Retinal pigment epithelial cell (primary cell): ENCODE results near the gene C1orf116.

DNA sequence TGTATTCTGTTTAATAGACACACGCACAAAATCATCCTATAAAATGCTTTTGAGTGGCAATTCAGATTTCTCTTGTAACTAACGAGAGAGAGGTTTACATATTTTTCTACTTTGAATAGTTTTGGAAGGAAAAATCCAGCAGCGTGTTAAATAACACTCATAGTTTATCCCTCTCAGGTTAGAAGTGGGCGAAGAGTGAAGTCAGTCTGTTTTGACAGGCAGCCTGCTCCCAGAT lies 2.4 kb downstream of the MAPKAPK2 start:
- RRBS: no CpG with 5 or more reads among the region's 4 CpGs

DNA sequence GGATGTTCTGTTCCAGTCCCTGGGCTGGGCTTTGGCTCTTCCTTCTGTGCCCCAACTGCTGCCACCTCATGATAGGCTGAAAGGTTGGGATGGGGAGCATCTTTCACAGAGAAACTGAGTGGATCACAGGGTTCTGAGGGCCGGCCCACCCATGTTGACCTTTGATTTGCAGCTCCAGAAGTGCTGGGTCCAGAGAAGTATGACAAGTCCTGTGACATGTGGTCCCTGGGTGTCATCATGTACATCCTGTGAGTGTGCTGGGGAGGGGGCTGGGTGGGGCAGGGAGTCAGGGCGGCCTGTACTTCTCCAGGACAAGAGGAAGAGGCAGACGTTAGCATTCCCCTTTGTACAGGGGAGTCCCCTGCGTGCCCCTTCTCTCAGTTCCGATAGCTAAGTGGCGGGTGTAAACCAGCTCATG lies 40.0 kb upstream of the IL19 start:
- RRBS: no CpG with 5 or more reads among the region's 6 CpGs

DNA sequence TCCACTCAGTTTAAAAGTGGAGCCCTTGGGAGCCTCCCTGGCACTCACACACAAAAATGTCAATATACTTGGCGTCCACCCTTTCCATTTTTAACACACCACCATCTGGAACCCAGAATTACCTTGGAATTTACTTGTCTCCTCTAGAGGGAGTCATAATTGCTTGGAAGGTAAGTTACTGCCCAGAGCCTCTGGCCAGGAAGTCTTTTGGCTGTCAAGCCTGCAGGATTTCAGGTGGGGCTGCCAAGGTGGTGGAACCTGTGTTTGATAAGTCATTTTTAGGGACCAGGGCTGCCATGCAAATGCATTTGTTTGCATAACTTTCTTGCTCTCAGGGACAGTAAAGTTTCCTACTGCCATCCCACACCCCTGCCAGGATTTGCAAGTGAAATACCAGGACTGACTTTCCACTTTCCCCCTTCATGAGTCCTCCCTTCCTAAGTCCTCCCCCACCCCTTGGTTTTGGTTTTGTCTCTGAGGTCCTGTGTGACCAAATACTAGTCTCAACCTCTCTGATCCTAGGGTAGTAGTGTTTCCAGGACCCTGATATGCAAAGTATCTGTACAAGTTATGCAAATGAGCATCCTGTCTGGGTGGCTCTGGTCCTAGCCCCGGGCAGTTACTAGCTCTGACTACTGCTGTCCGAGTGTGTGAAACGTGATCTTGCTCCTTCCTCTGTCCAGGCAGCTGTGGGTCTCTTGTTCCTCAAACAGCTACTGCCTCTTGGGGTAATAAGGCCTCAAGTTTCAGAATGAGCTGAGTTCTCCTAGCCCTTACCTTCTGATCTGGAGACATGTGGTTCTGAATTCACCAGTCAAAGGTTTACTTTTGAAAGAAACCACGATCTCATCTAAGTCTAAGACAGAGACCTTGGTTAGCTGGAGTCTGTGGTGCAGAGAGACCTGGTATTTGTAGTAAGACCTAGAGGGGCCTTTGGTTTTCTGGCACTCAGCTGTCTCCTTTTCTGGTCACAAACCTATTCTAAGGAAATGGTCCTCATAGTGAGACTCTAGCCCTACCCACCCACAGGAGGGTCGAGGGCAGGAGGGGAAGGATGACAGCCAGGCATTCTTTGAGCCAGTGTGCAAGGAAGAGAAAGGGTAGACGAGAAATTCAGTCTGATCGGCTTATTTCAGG lies 31.2 kb upstream of the IL19 start:
- RRBS: no CpG with 5 or more reads among the region's 8 CpGs

DNA sequence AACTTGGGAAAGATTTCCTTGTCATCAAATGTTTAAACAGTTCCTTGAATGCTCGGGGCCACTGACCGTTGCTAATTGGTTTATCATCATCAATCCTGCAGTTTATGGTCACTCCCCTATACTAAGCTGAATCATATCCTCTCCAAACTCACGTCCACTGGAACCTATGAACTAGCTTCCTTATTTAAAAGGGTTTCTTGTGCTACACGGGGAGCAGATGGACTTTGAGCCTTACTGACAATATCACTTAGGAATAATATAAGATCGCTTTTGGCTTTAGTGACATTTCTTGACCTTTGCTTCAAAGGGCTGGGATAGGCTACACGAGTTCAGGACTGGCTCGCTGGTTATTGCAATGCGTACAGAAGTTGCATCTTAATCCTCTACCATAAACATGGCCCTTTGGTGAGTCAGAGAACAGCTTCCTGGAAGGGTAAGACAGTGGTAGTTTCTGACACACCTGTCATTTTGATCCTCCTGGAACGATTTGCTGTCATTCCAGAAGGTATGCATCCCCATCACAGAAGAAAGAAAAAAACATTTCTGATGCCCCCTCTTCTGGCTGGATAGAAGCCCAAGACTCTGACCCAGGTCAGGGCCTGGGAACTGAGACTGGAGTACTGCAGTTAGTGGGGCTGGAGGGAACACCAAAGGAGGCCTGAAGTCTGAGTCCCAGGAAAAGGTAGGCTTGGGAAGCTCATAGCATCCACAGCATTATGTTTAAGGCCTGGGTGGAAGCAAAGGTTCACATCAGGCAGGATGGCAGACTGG lies 5.6 kb upstream of the FCMR start:
- RRBS: no CpG with 5 or more reads among the region's 9 CpGs

GRCh38 chr1:206932325-206932600 lies 10.5 kb upstream of the FCMR start:
- RRBS: no CpG with 5 or more reads among the region's 7 CpGs

DNA sequence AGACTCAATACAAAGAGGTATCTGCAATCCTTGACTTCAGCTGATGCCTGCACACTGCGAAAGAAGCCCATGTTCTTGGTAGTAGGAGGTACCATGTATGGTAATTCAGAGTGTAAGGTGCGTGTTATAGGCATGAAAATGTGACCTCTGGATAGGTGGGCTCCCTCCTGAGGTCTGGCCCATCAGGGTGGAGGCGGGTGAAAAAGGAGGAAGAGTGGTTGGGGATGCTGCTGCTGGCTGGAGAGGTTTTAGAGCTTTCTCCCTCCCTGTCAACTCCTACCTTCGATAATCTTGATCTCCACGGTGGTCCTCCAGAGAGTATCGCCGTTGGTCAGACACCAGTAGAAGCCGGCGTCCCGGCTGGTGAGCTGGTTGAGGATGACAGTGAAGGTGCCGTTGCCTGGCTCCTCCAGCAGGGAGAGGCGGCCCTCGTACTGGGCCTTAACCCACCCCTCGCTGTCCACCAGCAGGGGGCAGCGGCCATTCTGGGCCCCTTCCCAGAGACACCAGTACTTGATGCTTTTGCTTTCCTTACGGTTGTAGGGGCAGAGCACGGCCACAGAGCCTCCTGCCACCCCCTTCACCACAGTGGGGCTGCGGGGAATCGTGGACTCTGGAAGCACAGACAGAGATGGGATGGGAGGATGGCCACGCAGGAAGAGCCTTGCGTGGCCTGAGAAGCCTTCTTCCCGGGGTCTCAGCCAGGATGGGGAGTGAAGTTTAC lies 10.9 kb downstream of the PIGR start:
- RRBS: no CpG with 5 or more reads among the region's 22 CpGs

DNA sequence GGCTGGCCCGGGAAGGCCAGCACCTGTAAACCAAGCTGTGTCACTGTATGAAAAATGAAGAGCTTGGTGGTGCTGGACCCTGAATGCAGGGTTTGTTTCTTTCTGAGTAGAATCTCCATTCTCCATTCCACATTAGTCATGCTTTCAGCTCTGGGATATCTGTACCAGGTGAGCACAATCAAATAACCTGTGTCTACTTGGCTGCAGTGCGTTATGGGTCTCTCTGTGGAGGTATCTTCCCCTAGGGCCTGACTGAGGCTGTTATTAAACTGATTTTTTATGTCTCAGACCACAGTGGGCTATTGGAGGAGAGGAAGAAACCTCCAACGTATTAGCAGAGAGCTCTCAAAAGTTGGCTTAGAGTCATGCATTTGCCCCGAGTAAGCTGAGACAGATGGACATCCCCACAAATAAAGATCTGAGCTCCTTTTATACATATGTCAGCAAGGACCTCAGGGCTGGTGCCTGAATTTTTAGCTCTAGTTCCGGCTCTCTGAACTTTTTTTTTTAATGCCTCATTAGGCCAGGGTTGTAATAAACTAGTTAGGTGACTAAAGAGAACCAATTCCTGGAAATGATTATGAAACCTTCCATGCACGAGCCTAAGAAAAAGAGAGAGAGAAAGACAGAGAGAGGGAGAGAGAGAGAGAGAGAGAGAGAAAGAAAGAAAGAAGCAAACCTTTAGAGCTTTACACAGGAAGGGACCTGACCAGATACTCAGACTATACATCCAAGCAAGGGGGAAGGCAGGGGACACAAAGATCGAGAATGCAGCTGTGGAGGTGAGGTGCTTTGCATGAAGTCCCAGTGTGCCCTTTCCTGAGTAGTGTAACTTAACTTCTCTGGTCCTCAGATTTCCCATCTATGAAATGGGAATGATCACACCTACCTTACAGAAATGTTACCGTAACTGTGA lies 8.3 kb upstream of the PIGR start:
- RRBS: no CpG with 5 or more reads among the region's 8 CpGs

- RRBS: no CpG with 5 or more reads among the region's 5 CpGs
Observed at GRCh38 chr1:207021006-207021215, 11.6 kb downstream of the C1orf116 start.

DNA sequence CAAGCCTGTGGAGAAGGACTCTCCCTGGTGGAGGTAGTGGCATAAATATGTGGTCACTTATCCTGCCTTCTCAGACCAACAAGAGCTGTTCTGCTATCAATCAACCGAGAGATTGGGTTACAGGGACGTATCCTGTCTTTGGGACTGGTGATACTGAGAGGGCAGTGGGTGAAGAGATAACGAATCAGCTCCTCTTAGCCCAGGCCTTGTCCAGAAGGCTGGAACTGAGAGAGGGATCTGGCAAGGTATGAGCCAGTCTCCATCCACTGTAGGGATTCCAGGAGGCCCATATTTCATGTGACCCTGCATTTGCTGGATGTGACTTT lies 11.4 kb downstream of the C1orf116 start:
- RRBS: no CpG with 5 or more reads among the region's 3 CpGs

DNA sequence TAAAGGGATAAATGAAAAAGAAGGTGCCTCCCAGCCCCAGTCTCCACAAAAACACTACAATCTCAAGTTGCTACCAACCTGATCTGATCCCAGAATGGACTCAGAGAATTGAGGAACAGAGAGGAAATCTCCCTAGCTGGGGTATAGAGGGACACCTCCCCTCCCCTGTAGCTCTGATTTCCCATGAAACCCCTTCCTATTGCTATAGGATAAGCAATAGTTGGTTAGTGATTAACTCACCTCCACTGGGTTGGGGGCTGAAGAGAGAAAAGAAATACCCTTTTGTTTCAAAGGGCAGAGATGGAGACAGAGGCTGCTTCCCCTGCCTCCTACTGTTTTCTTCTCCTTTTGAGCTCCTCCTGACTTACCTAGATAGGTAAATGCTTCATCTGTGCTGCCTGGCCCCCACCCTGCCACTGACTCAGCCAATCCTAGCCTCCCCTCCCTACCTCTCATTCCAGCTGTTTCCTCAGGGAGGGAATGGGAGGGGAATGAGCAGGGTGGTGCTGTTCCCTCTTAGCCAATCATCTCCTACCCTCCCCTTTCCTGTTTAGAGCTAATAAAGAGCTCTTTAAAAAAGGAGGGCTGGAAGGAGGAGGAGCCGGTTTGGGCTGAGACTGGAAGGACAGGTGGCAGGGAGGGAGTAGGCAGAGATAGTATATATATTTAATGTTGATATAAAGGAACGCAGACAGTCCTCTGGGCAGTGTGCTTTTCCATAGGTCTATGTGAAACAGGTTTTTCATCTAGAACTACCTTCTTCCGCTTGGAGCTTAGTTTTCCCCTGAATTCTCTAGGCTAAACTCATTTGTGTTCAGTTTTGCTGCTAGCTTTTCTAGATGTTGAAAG lies at the start of gene C1orf116:
Gene C1orf116, minus strand, starts transcription at position 418 of the 849 bp plus-strand sequence.
- RRBS: no CpG with 5 or more reads among the region's 3 CpGs

DNA sequence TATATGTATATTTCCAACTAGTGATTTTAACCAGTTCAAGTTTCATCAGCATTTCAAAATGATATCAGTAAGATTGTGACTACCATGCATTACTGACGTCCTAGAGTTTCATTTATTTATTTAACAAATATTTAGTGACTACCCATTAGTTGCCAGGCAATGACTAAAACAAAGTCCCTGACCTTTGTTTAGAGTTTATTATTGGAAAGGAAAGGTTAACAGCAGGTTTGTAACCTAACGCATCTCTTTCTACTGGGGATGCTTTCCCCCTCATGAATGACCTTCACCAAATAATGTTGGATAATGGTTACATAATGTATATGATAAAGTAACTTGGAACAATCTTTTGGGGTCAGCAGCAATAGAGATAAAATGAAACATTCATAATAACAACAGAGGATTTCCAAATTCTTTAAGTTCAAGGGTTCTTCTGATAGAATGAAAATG lies 7.5 kb upstream of the C4BPB start:
- RRBS: no CpG with 5 or more reads among the region's 2 CpGs

DNA sequence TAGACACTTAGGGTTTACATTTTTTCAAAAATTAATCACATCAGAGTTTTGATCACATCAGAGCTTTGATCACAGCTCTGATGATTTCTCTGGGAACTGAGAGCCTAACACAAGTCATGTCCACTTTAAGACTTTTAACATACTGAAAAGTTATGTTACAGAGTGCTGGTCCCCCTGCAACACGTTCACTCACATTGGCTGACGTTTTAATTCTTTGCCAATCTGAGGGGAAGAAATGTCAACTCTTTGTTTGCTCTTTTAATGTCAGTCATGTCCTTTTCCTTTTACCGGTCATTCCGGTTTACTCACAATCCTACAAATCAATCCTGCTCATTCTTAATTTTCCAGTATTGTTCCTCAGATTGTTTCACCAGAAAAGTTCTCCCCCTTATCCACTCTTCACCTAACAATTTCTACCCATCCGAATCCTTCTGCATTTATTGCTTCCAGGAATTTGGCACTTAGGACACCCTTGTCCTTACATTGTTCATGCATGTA lies 956 bp upstream of the CD46 start:
- RRBS: no CpG with 5 or more reads among the region's 5 CpGs

- RRBS: no CpG with 5 or more reads among the region's 10 CpGs
Observed at GRCh38 chr1:207753835-207755018, 2.4 kb downstream of the CD46 start.

GRCh38 chr1:207810795-207811458 lies 59.1 kb downstream of the CD46 start:
- RRBS: no CpG with 5 or more reads among the region's 8 CpGs

DNA sequence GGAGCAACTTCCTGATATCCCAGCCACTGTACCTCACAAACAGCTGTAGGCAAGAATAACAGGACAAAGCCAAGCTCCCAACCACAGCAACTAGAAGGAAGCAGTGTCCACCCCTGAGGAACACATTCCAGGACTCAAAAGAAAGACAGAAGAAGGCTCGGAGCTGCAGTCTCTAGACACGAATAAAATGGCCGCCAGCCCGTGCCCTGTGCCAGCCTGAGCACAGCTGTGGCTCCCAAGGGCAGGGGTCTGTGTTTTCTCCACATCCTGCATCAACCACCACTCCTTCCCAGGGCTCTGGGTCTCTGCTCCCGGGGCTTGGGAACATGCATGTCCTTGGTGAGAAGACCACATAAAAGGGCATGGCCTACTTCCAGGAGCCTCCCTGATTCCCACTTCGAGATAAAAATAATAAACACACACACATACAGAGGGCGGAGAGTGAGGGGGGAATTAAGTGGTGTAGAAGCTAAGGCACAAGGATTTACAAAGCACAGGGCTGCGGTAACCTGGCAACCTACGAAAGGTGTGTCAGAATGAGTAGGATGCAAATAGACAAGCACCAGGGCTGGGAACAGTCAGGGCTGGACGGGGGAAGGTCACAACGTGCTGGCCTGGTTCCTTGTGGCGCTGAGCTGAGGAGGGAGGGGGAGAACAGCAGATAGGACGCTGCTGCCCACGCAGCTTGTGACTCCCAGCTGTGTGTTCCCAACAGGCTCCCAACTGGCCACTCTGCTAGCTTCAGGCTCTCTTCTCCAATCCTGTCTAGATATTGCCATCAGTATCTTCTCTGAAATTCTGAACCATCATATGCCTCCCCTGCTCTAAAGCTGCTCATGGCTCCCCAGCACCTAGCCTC lies 72.6 kb downstream of the CD34 start:
- RRBS: no CpG with 5 or more reads among the region's 14 CpGs

- RRBS: no CpG with 5 or more reads among the region's 8 CpGs
Observed at GRCh38 chr1:207872762-207873621, 37.9 kb downstream of the CD34 start.

- RRBS: no CpG with 5 or more reads among the region's 6 CpGs
Observed at GRCh38 chr1:208204091-208204920, 39.9 kb downstream of the PLXNA2 start.

DNA sequence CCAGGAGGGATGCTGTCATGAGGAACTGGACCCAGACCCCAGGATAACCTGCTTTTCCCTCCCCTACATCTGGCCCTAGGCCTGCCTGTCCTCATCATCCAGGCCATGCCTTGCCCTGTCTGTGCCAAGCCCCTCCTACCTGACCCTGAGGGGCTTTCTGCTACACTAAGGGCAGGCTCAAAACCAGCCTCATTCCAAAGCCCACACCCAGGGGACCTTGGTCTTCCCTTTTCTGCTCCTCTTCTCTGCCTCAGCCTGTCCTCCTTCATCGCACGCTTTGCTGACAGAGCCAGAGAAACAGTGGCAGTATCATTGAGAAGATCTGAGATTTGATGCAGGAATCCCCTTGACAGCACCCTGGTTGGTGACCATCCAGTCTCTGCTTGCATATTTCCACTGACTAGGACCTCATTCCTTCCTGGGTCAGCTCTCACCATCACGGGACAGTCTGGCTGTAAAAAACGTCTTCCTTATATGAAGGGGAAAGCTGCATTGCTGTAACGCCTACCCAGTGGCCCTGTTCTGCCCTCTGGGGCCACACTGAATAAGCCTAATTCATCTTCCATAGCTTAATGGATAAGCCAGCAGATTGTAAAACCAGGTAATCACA lies 38.8 kb downstream of the PLXNA2 start:
- RRBS: no CpG with 5 or more reads among the region's 5 CpGs

GRCh38 chr1:208219286-208220277 lies 24.6 kb downstream of the PLXNA2 start:
- RRBS: 9% methylated on average over 4 of the region's 20 CpGs